HepG2 (cell line): Measurements from ENCODE around the genes TRHDE, GLIPR1 and KRR1.

GRCh38 chr12:69431002-69431926 lies 38.9 kb upstream of the FRS2 start:
- RRBS, 2 experiments = no CpG with 5 or more reads among the region's 12 CpGs
CAGE:
- cytosol, long polyA minus RNA = no peak
- cytosol, long polyA plus RNA = no peak
- long polyA plus RNA = no peak
- nucleus, long polyA minus RNA = no peak
- nucleus, long polyA plus RNA = no peak

DNA sequence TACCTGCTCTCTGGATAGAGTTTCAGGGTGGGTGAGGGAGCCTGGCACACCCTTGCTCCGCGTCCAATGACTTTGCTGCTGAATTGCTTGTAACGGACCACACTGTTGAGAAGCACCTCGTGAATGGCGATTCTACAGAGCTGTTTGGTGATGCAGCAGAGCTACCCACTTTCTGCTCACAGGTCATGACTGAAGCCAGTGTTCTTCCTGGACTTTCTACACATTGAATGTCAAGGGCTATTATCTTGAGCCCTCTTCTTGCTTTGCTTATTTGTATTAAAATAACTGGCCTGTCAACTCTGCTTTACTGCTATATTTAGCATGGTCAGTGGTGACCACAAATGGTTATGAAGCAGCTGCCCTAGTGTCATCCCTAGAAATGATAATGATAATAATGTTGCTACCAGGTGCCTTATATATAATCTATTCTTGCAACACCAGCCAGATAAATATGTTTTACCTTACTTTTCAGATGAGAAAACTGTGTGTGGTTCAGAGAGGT lies 2.6 kb upstream of the LRRC10 start:
- RRBS, 2 experiments = no CpG with 5 or more reads among the region's 5 CpGs
CAGE:
- cytosol, long polyA minus RNA = no peak
- cytosol, long polyA plus RNA = no peak
- long polyA plus RNA = no peak
- nucleus, long polyA minus RNA = no peak
- nucleus, long polyA plus RNA = no peak

- RRBS, 2 experiments = no CpG with 5 or more reads among the region's 19 CpGs
CAGE:
- cytosol, long polyA minus RNA = no peak
- cytosol, long polyA plus RNA = no peak
- long polyA plus RNA = no peak
- nucleus, long polyA minus RNA = no peak
- nucleus, long polyA plus RNA = no peak
These were observed 1.1 kb downstream of the RAB3IP start for GRCh38 chr12:69739656-69740340.

DNA sequence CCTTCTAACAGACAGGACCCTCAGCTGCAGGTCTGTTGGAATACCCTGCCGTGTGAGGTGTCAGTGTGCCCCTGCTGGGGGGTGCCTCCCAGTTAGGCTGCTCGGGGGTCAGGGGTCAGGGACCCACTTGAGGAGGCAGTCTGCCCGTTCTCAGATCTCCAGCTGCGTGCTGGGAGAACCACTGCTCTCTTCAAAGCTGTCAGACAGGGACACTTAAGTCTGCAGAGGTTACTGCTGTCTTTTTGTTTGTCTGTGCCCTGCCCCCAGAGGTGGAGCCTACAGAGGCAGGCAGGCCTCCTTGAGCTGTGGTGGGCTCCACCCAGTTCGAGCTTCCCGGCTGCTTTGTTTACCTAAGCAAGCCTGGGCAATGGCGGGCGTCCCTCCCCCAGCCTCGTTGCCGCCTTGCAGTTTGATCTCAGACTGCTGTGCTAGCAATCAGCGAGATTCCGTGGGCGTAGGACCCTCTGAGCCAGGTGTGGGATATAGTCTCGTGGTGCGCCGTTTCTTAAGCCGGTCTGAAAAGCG lies 40.0 kb downstream of the RAB3IP start:
- RRBS, 2 experiments = no CpG with 5 or more reads among the region's 18 CpGs
CAGE:
- cytosol, long polyA minus RNA = no peak
- cytosol, long polyA plus RNA = no peak
- long polyA plus RNA = no peak
- nucleus, long polyA minus RNA = no peak
- nucleus, long polyA plus RNA = no peak

DNA sequence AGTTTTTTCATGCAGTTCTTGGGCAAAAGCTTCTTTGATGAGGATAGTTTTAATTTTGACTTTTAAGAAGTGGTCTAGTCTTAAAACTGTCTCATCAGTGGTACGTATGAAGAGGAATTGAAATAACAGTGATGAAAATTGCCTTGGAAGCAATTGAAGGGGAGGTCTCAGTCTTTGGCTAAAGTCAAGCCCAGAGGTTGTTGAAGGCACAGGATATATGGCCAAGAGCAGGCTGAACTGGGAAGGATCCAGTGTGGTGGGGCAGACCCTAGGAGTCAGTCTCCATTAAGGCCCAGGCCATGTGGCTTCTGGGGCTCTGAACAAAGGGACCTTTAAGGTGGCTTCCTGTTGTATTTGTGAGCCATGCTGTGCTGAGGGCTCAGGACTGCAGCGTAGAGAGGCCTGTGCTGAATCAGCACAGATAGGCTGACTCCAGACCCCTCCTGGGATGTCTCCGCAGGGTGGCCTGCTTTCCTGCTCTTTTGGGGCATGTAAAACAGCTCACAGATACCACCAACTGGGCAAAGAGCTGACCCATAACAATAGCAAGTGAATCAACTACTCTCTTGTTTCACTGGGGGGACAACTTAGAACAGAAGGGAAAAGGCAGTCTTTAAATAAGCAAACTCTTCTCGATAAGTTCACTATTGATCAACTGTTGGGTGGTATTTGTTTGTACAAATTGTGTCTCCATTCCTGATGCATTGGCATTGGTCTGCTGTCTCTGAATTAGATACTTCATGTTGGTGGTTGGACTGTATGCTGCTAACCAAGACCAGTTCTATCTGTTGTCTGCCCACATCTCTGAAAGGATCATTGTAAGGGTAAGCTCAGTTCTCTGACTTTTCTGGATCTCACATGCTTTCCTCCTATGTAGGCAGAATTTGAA lies 71.6 kb downstream of the MYRFL start:
- RRBS, 2 experiments = no CpG with 5 or more reads among the region's 4 CpGs
CAGE:
- cytosol, long polyA minus RNA = no peak
- cytosol, long polyA plus RNA = no peak
- long polyA plus RNA = no peak
- nucleus, long polyA minus RNA = no peak
- nucleus, long polyA plus RNA = no peak

DNA sequence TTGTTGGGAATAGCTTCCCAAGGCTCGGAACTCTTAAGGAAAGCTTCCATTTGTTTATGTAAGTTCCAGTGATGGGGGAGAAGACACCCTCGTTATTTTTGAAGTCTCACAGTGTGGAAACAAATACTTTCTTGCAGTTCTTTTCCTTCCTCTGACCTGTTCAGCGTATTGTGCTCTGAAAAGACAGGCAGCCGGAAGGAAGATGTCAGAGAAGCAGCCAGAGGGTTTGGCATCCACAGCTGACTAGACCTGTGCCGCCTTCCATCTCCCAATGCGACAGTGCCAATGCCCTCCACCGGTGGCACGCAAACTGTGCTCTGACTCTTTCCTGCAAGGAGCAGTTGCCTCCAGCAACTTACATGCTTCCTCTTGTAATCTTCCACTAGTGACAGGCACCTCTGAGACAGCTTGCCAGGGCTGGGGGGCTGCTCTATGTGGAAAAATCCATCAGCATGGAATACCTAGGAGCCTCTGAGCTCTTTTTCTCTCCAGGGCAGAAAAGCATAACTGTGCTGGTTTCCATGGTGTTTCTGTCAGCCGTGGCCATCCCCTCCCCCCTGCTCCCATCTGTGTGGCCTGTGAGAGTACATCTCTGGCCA lies 110.5 kb downstream of the MYRFL start:
- RRBS, 2 experiments = 44 to 51% methylated on average over 3 of the region's 9 CpGs
CAGE:
- cytosol, long polyA minus RNA = no peak
- cytosol, long polyA plus RNA = no peak
- long polyA plus RNA = no peak
- nucleus, long polyA minus RNA = no peak
- nucleus, long polyA plus RNA = no peak

GRCh38 chr12:70030940-70031501 lies 206.0 kb downstream of the MYRFL start:
- RRBS, 2 experiments = no CpG with 5 or more reads among the region's 6 CpGs
CAGE:
- cytosol, long polyA minus RNA = no peak
- cytosol, long polyA plus RNA = no peak
- long polyA plus RNA = no peak
- nucleus, long polyA minus RNA = no peak
- nucleus, long polyA plus RNA = no peak

DNA sequence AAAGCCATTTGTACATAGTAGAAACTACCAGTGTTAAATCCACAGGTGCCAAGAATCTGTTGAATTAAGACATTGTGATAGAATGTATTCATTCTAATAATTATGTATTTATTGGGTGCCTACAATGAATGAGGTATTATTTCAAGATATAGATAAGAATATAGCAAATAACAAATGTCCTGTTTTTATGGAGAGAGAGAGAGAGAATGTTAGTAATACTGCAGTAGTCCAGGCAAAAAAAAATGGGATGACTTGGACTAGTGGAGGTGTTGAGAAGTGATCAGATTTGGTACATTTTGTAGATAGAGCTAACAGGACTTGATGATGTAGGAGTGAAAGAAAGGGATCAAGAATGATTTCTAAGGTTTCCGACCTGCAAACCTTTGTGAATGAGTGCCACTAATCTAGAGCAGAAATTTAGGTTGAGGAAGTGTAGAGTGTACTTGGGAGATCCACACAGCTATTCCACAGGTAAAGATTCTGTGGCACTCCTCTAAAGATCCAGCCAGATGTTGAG lies 41.9 kb upstream of the KCNMB4 start:
- RRBS, 2 experiments = no CpG with 5 or more reads among the region's 1 CpG
CAGE:
- cytosol, long polyA minus RNA = no peak
- cytosol, long polyA plus RNA = no peak
- long polyA plus RNA = no peak
- nucleus, long polyA minus RNA = no peak
- nucleus, long polyA plus RNA = no peak

DNA sequence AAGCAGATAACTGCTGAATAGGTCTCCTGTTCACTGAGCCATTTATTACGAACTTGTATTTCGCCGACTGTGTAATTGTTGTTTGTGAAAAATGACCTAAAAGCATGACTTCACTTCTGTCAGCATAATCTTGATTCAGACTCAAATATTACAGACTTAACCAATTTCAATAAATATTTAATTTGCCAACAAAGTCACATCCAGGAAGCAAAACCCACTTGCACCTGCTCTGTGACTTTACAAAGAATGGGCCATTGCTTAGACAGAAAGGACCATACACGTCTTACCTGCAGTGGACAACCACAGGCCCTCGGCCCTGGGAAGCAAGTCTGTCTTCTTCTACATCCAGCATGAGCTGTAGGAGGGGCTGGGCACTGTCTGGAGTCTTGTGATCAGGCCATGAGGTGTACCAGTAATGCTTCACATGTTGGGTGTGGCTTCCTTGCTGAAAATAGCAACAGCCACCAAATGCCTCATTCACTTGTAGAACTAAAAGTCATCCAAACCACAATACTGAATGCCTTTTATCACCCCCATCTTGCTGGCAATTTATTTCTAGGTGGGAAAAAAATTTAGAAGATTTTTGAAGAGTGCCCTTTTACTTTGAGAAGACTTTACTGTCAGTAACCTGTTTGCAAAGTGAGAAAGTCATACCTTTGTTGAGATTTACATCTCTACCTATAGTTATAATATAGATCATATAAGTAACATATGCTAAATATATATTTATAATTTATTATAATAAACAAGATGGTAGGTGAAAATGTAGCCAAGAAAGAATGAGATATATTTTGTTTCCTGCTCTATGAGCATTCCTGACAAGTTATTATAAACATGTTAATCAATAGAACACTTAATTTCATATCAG lies 23.7 kb upstream of the PTPRB start:
- RRBS, 2 experiments = no CpG with 5 or more reads among the region's 5 CpGs
CAGE:
- cytosol, long polyA minus RNA = no peak
- cytosol, long polyA plus RNA = no peak
- long polyA plus RNA = no peak
- nucleus, long polyA minus RNA = no peak
- nucleus, long polyA plus RNA = no peak

GRCh38 chr12:71164428-71165227 lies 6.8 kb upstream of the TSPAN8 start:
- RRBS, 2 experiments = no CpG with 5 or more reads among the region's 8 CpGs
CAGE:
- cytosol, long polyA minus RNA = no peak
- cytosol, long polyA plus RNA = no peak
- long polyA plus RNA = no peak
- nucleus, long polyA minus RNA = no peak
- nucleus, long polyA plus RNA = no peak

DNA sequence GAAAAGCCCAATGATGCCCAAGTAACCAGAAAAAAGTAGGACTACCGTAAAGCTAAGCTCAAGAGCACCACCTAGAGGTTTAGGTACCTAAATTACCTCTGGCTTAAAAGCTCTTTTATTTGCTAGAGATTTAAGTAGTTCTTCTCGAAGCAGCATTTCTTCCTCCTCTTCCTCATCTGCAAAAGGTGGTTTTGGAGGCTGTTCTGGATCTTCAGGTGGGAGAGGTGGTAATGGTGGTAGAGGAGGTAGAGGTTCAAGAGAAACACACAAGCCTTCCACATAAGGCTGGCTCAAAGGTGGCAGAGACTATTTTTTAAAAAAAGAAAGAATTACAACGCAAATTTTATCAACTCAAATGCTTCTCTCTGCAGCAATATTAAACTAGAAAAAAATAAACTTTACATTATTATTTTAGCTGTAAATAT lies 26.9 kb downstream of the ZFC3H1 start:
- RRBS, 2 experiments = no CpG with 5 or more reads among the region's 3 CpGs
CAGE:
- cytosol, long polyA minus RNA = no peak
- cytosol, long polyA plus RNA = no peak
- long polyA plus RNA = no peak
- nucleus, long polyA minus RNA = no peak
- nucleus, long polyA plus RNA = no peak

GRCh38 chr12:71664765-71665118 lies 641 bp downstream of the THAP2 start:
- RRBS, 2 experiments = no CpG with 5 or more reads among the region's 8 CpGs
CAGE:
- cytosol, long polyA minus RNA = no peak
- cytosol, long polyA plus RNA = no peak
- long polyA plus RNA = no peak
- nucleus, long polyA minus RNA = no peak
- nucleus, long polyA plus RNA = no peak

DNA sequence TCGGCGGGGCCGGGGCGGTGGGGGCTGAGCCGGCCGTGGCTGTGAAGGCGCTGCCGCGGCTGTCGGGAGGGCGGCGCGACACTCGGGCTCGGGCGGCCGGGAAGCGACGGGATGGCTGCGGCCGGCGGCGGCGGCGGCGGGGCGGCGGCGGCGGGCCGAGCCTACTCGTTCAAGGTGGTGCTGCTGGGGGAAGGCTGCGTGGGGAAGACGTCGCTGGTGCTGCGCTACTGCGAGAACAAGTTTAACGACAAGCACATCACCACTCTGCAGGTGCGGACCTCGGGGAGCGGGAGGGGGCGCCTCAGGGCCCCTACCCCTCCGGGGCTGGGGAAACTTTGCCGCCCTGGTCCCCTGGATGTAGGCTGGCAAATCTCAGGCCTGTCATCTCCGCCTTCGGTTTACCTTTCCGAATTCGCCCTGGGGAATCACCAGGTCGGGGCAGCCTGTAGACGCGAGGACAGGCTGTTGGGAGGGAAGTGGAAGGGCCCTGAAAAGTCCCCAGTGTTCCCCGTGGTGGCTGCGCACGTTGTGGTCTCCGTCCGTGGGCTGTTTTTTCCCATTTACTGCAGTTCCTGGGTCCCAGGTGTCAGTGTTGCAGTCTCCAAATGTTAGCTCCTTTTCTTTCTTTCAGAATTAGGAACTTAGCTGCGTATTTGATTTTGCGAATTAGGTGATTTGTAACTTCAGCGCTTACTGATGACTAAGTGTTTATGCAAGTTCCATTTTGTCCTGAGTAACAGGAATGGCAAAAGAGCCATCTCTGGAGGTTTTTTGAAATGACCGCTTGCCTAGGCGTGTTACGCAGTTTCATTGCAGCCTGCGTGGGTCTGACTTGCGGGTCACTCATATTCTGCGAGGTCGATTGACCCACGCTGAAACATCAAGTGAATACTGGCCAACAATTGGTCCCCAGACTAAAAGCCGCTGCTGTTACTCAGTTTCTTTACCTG lies 631 bp downstream of the RAB21 start:
- RRBS, 2 experiments = under 1 to 2% methylated on average over 6 to 13 of the region's 68 CpGs
CAGE:
- cytosol, long polyA minus RNA = no peak
- cytosol, long polyA plus RNA = no peak
- long polyA plus RNA = start-site peak on the plus strand centred at position 156 of the sequence, 6 bp wide, 108 and 82 reads in 2 replicates
- nucleus, long polyA minus RNA = no peak
- nucleus, long polyA plus RNA = no peak

GRCh38 chr12:71769919-71770335 lies 15.3 kb downstream of the RAB21 start:
- RRBS, 2 experiments = no CpG with 5 or more reads among the region's 1 CpG
CAGE:
- cytosol, long polyA minus RNA = no peak
- cytosol, long polyA plus RNA = no peak
- long polyA plus RNA = no peak
- nucleus, long polyA minus RNA = no peak
- nucleus, long polyA plus RNA = no peak

DNA sequence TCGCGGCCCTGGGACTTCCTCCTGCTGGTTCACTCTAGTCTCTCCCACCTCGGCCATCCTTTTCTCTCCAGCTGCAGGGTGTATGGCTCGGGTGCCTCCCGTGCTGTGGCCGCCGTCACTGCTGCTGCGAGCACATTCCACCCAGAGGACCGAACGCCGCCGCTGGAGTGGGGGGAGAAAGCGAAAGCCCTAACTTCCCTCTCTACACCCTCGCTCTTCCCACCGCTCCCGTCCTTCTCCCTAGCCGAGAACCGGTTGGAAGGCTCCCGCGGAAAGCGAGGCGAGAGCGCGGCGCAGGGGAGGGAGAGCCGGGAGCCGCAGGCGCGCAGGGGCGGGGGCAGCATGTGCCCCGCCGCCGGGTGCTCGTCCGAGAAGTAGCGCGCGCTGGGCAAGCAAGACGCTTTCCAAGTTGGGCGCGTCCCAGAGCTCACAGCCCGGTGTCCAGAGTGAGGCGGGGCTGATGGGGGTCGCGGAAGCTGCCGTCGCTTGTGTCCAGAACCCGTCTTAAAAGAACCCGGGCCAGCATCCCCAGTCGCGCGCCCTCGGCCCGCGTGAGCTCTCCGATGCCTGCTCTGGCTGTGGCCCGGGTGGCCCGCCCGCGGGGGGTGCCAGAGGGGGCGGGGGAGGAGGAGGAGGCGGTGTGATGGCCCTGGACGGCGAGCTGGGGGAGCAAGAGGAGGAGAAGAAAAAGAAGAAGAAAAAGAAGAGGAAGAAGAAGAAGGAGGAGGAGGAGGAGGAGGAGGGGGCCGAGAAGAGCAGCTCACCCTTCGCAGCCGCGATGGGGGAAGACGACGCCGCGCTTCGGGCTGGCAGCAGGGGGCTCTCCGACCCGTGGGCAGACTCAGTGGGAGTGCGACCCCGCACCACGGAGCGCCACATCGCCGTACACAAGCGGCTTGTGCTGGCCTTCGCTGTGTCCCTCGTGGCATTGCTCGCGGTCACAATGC lies at the start of gene TRHDE:
TRHDE (plus strand) TSS at position 370 of the 947 bp plus-strand sequence.
- RRBS, 2 experiments = 19 to 21% methylated on average over 37 of the region's 86 CpGs
CAGE:
- cytosol, long polyA minus RNA = no peak
- cytosol, long polyA plus RNA = no peak
- long polyA plus RNA = no peak
- nucleus, long polyA minus RNA = no peak
- nucleus, long polyA plus RNA = no peak

DNA sequence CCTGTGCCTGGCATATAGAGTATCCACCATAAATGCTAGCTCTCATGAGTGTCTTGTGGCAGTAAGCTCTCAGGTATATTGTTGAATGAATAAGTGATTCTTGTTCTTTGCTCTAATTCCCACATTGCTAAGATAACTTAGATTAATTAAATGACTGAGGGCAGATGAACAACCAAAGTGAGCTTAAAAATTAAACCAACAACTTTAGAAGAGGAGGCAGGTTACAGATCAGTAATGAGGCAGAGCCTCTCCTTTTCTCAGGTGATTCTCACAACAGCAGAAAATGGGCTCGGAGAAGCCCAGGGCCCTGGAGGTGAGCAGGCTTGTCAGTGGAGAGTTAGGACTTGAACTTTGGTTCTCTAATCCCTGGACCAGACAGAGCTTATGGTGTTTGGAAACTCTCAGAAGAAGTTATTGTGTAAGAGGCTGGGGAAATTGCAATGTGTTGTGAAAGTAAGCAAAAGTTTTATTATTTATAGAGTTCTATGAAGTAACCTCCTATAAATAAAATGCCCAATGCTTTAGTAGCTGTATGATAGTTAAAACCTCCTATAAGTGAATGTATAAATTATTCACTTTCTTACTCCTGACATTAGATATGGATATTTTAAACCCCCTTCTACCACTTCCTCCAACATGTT lies 2.8 kb downstream of the TRHDE start:
- RRBS, 2 experiments = no CpG with 5 or more reads among the region's 1 CpG
CAGE:
- cytosol, long polyA minus RNA = no peak
- cytosol, long polyA plus RNA = no peak
- long polyA plus RNA = no peak
- nucleus, long polyA minus RNA = no peak
- nucleus, long polyA plus RNA = no peak

GRCh38 chr12:74535657-74536011 lies 2.0 kb upstream of the ATXN7L3B start:
- RRBS, 2 experiments = no CpG with 5 or more reads among the region's 5 CpGs
CAGE:
- cytosol, long polyA minus RNA = no peak
- cytosol, long polyA plus RNA = no peak
- long polyA plus RNA = no peak
- nucleus, long polyA minus RNA = no peak
- nucleus, long polyA plus RNA = no peak

DNA sequence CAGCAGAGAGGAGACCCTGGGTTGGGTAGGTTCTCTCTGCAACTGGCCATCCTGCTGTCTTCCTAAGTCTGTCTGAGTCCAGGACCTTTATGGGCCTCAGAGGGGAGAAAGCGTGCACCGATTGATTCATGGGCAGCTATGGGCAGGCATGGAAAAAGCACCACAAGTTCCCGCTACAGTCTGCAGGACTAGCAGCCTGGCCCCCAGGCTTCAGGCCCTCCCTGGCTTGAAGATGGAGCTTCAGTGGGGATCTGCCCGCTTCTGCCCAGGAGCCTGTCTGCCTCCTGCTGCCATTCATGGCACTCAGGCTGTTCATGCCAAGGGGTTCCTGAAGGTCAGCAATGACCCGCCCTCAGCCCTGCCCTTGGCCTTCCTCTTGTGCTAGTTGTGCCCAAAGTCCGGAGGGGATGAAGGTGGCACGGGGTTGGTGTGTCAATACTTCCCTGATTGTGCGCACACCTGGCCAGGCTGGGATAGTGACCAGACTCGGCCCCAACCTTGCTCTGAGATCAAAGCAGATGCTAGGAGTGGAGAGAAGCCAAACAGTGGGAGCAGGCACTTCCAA lies 224.1 kb downstream of the KCNC2 start:
- RRBS, 2 experiments = no CpG with 5 or more reads among the region's 9 CpGs
CAGE:
- cytosol, long polyA minus RNA = no peak
- cytosol, long polyA plus RNA = no peak
- long polyA plus RNA = no peak
- nucleus, long polyA minus RNA = no peak
- nucleus, long polyA plus RNA = no peak

GRCh38 chr12:75480438-75481500 lies at the start of gene GLIPR1:
GLIPR1 (plus strand) TSS chr12:75480755.
- RRBS, 2 experiments = no CpG with 5 or more reads among the region's 14 CpGs
CAGE:
- cytosol, long polyA minus RNA = no peak
- cytosol, long polyA plus RNA = no peak
- long polyA plus RNA = no peak
- nucleus, long polyA minus RNA = no peak
- nucleus, long polyA plus RNA = no peak

- RRBS, 2 experiments = 0 to 5% methylated on average over 6 to 8 of the region's 51 CpGs
CAGE:
- cytosol, long polyA minus RNA = no peak
- cytosol, long polyA plus RNA = start-site peak on the minus strand at chr12:75511600-75511616, 355 and 367 reads in 2 replicates
- long polyA plus RNA = start-site peak on the minus strand at chr12:75511598-75511615, 493 and 704 reads in 2 replicates
- nucleus, long polyA minus RNA = no peak
- nucleus, long polyA plus RNA = start-site peak on the minus strand at chr12:75511601-75511616, 353 and 700 reads in 2 replicates
These were observed at the start of gene KRR1 for GRCh38 chr12:75510806-75511997. KRR1 (minus strand) TSS chr12:75511609.